NCI-H460 (cell line): Measurements from ENCODE around the gene PPP2R3C.

DNA sequence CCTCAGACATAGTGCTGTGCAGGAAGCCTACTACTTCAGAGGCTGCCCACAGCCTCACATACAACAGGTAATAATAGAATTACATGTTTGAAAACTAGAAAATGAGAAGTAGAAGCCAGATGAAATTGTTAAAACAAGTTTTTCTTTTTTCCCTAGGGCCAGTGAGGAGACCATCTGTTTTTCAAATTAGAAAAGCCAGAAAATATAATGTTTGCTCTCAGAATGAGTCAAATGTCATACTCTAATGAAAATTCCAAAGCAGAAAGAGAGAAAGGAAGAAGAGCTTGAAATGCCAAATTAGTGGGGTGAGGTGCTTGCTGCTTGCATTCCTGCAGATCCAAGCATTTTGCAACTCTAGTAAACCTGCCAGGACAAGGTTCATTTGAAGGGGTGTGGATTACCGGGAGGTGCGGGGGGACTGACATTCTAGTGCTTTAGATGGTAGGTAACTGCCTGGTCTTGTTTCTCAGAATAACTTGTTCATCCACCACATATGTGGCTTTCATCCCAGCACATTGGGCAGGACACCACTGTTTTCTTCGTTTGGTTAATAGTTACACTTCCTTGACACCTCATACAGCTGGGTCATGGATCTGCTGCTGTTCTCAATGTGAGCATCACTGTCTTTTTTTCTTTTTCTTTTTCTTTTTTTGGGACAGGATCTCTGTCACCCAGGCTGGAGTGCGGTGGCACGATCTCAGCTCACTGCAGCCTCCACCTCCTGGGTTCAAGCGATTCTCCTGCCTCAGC lies 144.3 kb downstream of the AKAP6 start:
RAMPAGE:
- cytosol, long total RNA: no peak
- long total RNA: no peak
- nucleus, long total RNA: no peak

GRCh38 chr14:32708879-32709423 lies 229.7 kb upstream of the NPAS3 start:
RAMPAGE:
- cytosol, long total RNA: no peak
- long total RNA: no peak
- nucleus, long total RNA: no peak

DNA sequence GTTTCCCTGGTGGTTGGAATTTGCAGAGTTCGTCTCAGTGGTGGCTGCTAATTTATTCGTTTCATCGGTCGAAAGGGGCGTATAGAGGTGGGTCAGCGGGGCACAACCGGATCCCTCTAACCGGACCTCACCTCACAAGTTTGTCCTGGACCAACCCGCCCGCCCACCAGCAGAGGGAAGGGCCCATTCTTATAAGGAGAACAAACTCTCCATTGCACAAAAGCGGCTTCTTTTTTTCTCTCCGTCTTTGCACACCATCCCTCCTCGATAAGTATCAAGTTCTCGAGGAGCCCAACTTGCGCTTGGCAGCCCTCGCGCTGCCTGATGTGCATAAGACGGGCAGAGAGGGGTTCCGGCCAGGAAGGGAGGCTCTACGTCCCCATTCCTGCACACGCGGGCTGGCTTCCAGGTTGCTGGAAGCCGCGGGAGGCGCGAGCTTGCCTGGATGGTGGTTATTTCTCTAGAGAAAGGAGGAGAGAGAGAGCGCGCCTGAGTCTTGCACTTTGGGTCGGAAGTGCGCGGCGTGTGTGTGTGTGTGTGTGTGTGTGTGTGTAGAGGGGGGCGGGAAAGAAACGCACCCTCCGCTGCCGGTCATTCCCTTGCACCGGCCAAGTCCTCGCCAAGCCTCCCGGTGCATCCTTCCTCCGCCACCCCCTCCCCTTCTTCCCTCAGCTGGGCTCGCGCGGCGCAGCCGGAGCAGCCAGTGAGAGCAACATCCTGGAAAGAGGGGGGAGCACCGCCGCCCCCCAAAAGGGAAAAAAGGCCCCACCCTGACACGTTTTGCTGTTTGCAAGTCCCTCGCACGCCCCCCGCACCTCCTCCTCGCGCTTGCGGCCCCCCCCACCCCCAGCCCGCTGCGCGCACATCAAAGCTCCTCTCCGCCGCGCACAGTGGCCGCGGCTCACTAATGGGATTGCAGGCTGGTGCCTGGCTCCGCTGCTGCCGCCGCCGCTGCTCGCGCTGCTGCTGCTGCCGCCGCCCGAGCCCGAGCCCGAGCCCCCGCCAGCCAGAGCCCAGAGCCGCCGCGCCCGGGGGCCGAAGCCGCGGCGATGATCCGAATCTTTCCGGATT lies 4.5 kb upstream of the NPAS3 start:
RAMPAGE:
- cytosol, long total RNA: no peak
- long total RNA: no peak
- nucleus, long total RNA: no peak

DNA sequence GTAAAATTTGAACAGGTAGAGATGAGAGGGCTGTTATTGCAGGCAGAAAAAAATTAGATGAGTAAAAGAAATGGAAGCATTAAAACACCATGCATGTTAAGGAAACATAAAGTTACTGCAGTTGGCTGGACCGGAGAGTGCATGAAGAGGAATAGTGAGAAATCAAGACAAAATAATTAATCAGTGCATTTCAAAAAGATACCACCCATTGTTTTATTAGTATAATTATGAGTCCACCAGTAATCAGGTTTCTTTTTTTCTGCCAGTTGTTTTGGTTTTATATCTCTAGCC lies 388.9 kb downstream of the NPAS3 start:
RAMPAGE:
- cytosol, long total RNA: no peak
- long total RNA: no peak
- nucleus, long total RNA: no peak

RAMPAGE:
- cytosol, long total RNA: no peak
- long total RNA: no peak
- nucleus, long total RNA: no peak
Observed at GRCh38 chr14:33932807-33933372, 18.0 kb downstream of the EGLN3 start.

RAMPAGE:
- cytosol, long total RNA: no peak
- long total RNA: no peak
- nucleus, long total RNA: no peak
Observed at GRCh38 chr14:33949199-33949935, 1.5 kb downstream of the EGLN3 start.

DNA sequence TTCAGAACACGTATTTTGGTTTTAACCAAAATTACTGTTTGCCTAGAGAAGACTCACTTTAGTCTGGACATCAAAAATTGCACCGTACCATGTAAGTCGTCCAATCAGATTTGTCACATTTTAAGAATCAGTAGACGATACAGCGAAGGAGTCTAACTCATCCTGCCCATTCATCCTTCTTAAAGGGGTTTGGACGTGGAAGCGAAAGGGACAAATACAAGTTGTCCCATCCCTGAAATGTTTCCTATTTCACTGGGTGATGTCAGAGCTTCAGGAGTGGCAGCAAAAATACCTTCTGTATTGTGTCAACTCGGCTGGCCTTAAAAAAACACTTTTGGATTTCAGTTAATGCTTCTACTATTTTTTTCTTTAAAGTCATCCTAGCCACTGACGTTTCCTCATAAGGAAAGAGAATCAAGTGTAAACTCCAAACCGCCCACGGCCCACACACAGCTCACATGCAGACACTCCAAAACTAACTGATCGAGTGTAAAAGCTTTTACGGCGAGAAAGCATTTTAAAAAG lies 745 bp downstream of the CFL2 start:
RAMPAGE:
- cytosol, long total RNA: no peak
- long total RNA: no peak
- nucleus, long total RNA: no peak

DNA sequence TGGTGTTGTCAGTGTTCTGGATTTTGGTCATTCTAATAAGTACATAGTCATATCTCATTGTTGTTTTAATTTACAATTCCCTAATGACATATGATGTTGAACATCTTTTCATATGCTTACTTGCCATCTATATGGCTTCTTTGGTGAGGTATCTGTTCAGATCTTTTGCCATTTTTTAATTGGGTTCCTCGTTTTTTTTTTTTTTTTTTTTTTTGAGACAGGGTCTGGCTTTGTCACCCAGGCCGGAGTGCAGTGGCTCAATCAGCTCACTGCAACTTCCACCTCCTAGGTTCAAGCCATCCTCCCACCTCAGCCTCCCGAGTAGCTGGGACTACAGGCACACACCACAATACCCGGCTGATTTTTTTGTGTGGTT lies 55.2 kb downstream of the BAZ1A start:
RAMPAGE:
- cytosol, long total RNA: no peak
- long total RNA: no peak
- nucleus, long total RNA: no peak

DNA sequence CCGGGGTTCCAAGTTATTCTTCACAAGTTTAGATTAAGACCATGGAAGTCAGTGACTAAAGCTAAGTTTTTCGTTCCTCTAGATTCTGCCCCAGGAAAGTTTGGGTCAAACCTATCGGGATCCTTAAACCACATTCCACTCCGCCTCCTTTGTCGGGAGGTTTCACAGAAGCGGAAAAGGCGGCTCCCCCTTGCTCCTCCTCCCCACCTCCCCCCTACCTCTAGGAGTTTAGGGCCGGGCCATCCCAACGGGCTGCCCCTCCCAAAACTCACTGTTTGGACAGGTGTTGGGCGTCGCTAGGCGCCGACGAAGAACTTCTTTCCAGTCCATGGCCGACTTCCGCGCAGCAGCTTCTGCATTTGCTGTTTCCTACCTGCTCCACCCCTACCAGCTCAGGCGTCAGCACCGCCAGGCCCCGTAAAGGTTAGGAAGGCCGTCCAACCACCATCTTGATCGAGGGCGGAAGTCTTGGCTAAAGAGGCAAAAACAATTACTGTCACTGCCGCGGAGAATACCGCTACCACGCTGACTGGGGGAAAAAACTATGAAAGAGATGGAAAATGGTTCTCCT lies at the start of gene PPP2R3C:
Gene PPP2R3C (minus strand): TSS at position 361 of the 571 bp plus-strand sequence.
RAMPAGE:
- cytosol, long total RNA: start-site peak on the minus strand centred at position 365 of the sequence, 74 bp wide, 349 and 301 reads in 2 replicates
- long total RNA: start-site peak on the minus strand centred at position 362 of the sequence, 70 bp wide, 235 and 894 reads in 2 replicates; start-site peak on the minus strand centred at position 463 of the sequence, 24 bp wide, 18 and 48 reads in 2 replicates
- nucleus, long total RNA: start-site peak on the minus strand centred at position 365 of the sequence, 74 bp wide, 637 and 257 reads in 2 replicates

RAMPAGE:
- cytosol, long total RNA: no peak
- long total RNA: no peak
- nucleus, long total RNA: no peak
Observed at GRCh38 chr14:35154067-35154410, 31.7 kb downstream of the PRORP start.

DNA sequence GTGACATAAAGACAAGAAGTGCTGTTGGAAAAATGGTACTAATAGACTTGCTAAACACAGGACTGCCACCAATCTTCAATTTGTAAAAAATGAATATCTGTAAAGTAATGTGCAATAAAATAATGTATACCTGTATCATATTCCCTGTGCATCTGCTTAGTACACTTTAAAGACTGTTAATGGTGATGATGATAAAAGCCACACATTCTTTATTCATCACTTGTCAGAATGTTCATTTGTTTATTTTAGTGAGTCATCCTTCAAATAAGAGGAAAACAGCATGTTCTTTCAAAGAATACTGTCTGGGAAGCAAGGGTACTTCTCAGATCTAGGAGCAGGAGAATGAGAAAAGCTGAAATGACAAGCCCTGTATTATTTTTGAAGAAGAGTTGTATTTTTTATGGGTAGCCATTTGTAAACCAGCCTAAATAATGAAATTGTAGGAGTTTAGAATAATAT lies 78.3 kb upstream of the PSMA6 start:
RAMPAGE:
- cytosol, long total RNA: no peak
- long total RNA: no peak
- nucleus, long total RNA: no peak

GRCh38 chr14:35298539-35299101 lies 6.4 kb downstream of the PSMA6 start:
RAMPAGE:
- cytosol, long total RNA: no peak
- long total RNA: no peak
- nucleus, long total RNA: no peak

DNA sequence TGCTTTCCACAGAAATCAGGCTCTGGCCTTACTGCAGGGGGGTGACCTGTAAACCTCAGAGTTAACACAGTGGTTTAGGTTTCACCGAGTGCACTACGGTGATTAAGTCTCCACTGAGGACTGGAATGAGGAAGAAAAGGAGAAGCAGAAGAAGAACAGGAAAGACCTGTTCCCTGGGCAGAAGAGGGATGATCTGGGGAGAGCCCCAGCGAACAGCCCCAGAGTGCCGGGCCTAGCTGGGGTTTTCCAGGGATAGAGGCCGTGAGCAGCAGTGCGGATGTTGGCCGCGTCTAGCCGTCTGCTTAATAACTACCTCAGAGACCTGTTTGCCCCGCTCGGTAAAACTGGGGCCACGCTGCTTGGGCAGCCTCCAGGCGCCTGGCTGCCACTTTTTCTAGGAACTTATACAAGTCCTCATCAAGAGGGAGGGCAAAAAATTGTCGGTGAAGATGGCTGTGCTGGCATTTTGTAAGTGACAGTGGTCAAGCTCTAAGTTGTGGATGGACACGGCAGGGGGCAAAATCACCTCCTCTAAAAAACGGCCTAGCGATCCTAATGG lies 40.1 kb downstream of the PSMA6 start:
RAMPAGE:
- cytosol, long total RNA: no peak
- long total RNA: no peak
- nucleus, long total RNA: no peak

DNA sequence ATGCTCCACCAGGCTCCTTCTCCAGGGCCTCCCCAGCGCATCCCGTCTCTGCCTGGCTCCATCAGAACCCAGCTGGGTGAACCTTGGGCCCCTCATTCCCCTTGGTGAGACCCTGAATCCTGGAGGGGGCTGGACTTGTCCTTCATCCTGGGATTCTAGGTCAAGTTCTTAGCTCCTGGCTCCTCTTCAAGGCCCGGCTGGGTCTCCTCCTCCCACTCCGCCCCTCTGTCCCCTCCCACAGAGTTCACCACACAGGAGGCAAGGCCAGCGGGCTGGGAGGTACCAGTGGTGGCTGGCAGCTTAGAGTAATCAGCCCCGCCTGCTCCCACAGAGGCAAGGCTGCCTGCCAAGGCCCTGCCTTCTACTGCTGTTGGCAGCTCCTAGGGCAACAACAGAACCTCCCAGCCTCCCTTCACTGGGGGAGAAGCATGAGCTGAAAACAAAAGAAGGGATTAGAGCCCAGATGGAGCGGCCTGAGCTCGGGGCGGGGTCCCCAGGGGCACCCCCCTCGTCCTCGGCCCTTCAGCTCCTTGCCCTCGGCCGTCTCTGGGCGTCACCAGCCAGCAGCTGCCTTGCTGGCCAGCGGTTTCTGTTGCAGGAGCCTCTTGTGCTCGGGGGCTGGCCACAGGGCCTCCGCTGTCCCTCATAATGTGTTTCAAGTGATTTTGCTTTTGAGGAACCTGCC lies 49.4 kb downstream of the PSMA6 start:
RAMPAGE:
- cytosol, long total RNA: no peak
- long total RNA: no peak
- nucleus, long total RNA: no peak

GRCh38 chr14:35401157-35402239 lies 3.1 kb downstream of the NFKBIA start:
RAMPAGE:
- cytosol, long total RNA: no peak
- long total RNA: no peak
- nucleus, long total RNA: no peak

GRCh38 chr14:35408927-35409593 lies 4.5 kb upstream of the NFKBIA start:
RAMPAGE:
- cytosol, long total RNA: no peak
- long total RNA: no peak
- nucleus, long total RNA: no peak

GRCh38 chr14:35414377-35414785 lies 9.8 kb upstream of the NFKBIA start:
RAMPAGE:
- cytosol, long total RNA: no peak
- long total RNA: no peak
- nucleus, long total RNA: no peak

GRCh38 chr14:35706323-35707146 lies 102.6 kb downstream of the RALGAPA1 start:
RAMPAGE:
- cytosol, long total RNA: no peak
- long total RNA: no peak
- nucleus, long total RNA: no peak

RAMPAGE:
- cytosol, long total RNA: no peak
- long total RNA: no peak
- nucleus, long total RNA: no peak
Observed at GRCh38 chr14:35985687-35986369, 159.7 kb downstream of the BRMS1L start.

GRCh38 chr14:36507760-36508579 lies 12.1 kb downstream of the NKX2-1 start:
RAMPAGE:
- cytosol, long total RNA: no peak
- long total RNA: no peak
- nucleus, long total RNA: no peak